SK-MEL-5 (cell line): ENCODE data around the gene NCK2.

DNA sequence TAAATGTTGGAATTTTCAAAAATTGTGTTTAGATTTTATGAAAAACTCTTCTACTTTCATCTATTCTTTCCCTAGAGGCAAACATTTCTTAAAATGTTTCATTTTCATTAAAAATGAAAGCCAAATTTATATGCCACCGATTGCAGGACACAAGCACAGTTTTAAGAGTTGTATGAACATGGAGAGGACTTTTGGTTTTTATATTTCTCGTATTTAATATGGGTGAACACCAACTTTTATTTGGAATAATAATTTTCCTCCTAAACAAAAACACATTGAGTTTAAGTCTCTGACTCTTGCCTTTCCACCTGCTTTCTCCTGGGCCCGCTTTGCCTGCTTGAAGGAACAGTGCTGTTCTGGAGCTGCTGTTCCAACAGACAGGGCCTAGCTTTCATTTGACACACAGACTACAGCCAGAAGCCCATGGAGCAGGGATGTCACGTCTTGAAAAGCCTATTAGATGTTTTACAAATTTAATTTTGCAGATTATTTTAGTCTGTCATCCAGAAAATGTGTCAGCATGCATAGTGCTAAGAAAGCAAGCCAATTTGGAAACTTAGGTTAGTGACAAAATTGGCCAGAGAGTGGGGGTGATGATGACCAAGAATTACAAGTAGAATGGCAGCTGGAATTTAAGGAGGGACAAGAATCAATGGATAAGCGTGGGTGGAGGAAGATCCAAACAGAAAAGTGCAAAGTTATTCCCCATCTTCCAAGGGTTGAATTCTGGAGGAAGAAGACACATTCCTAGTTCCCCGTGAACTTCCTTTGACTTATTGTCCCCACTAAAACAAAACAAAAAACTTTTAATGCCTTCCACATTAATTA, 7.9 kb upstream of the IL1RL2 start:
RAMPAGE:
- cytosol, long total RNA = no peak
- long total RNA = no peak
- nucleus, long total RNA = no peak

DNA sequence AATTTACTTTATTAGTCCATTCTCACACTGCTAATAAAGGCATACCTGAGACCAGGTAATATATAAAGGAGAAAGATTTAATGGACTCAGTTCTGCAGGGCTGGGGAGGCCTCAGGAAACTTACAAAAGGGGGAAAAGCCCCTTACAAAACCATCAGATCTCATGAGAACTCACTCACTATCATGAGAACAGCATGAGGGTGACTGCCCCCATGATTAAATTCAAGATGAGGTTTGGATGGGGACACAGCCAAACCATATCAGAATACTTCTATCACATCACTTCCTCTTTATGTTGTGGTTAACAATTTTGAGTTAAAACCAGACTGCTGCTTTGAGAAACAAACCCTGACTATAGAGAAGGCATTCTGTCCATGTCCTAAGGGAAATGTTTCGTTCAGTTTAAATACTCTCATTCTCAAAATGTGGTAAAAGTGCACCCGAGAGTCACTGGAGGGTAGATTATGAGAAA, 11.0 kb downstream of the IL18R1 start:
RAMPAGE:
- cytosol, long total RNA = no peak
- long total RNA = no peak
- nucleus, long total RNA = no peak

DNA sequence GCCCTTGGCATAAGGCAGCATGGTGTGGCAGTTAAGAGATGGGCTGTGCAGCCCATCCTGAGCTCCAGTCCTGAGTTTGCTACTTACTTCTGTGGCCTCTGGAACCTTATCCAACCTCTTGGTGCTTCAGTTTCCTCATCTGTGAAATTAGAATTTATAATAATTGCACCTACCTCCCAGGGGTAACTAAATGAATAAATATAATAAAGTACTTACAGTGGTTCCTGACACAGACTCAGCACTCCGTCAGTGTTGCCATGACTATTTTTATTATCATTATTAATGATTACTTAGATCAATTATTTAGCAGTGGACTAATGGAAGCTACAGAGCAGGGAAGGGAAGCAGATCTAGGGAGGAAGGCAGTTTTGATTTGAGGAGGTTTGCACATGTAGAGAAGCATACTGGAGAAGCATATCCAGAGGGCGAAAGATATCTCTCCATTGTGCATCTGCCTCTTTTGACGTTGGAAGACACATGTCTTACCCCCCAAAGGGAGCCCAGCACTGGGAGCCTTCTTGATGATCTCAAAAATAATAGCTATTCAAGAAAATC, 25.1 kb upstream of the IL18RAP start:
RAMPAGE:
- cytosol, long total RNA = no peak
- long total RNA = no peak
- nucleus, long total RNA = no peak

DNA sequence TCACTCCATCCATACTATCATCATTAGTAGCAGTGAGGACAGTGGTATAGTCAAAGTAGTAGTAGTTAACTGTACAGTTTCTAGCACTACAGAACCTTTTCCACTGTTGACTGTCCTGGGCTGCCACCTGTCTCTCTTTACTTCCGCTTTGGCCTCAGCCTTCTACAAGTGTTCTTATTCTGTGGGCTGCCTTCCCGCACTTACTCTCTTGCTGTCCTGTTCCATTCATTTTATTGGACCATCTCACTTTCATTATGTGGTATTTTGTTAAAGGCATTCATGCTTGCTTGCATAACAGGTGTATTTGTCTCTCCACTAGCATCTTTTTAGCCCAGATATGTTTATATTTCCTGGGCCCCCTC, 3.4 kb downstream of the SLC9A2 start:
RAMPAGE:
- cytosol, long total RNA = no peak
- long total RNA = no peak
- nucleus, long total RNA = no peak

DNA sequence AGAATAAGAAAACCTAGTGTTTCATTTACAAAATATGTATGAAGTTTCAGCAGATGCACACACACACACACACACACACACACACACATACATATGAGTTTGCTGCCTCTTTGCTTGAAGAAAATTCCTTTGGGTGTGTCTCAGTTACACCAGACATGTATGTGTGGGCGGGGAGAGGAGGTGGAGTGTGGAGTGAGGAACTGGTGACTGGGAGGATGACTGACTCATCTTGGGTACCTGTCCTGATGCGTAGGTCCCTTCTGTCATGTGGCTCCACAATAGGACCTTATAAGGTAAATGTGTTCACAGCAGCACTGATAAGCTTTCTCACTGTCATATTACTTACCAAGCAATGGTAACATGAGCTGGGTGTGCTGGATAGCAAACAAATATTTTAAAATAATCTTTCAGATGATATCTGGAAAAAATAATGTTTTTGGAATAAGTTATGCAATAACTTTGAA, 45.1 kb downstream of the SLC9A2 start:
RAMPAGE:
- cytosol, long total RNA = no peak
- long total RNA = no peak
- nucleus, long total RNA = no peak

RAMPAGE:
- cytosol, long total RNA = no peak
- long total RNA = no peak
- nucleus, long total RNA = no peak
Observed at GRCh38 chr2:102723914-102724223, 12.8 kb downstream of the MFSD9 start.

GRCh38 chr2:102735676-102736057, 1.0 kb downstream of the MFSD9 start:
RAMPAGE:
- cytosol, long total RNA = no peak
- long total RNA = no peak
- nucleus, long total RNA = no peak

DNA sequence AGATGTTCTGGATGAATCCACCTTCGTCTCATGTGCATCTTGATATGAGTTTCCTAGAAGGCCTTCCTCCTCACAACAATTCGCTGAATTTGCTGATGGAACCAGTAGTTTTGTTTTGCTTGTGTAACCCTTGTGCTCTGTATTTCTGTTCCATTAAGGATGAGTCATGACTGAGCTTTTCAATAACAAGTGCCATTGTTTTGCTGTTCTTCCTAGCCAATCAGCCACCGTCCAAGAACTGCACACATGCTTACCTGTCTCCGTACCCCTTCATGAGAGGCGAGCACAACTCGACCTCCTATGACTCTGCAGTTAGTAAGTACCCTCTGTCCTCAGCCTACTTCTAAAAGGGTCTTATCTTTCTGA, 2.3 kb downstream of the TMEM182 start:
RAMPAGE:
- cytosol, long total RNA = no peak
- long total RNA = no peak
- nucleus, long total RNA = no peak

GRCh38 chr2:104531956-104532227, 322.0 kb upstream of the POU3F3 start:
RAMPAGE:
- cytosol, long total RNA = no peak
- long total RNA = no peak
- nucleus, long total RNA = no peak

DNA sequence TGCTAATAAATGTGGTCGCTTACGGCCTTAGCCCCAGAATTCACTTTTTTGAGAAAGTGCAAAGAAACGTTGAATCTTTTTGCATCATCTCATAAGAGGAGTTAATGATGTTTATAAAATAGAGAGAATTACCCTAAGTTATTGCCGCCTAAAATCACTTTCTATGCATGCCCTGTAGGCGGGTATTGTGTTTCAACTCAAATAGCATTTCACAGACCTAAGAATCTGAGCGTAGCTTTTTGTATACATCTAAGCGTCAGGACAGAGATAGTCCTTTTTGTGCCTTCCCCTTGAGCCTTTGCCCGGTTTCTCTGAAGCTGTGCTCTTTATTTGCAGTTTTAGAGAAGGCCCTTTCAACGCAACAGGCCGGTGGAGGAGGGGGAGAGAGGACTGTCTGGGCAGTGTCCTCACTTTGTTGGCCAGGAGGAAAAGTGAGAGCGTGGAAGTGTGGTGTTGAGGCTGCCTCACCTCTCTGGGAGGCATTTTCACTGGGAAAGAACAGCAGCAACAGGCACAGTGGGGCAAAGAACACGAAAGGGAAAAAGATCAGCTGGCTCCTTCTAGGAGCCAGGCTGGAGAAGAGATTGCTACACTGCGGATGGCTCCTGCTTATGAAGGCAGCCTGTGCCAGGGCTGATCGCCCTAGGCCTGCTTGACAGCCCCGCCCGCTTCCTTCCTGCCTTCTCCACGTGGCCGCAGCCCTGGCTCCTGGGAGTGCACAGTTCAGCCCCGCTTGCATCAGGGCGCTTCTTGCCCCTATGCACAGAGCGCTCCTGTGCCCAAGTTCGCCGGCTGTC, 195.7 kb upstream of the POU3F3 start:
RAMPAGE:
- cytosol, long total RNA = no peak
- long total RNA = no peak
- nucleus, long total RNA = no peak

DNA sequence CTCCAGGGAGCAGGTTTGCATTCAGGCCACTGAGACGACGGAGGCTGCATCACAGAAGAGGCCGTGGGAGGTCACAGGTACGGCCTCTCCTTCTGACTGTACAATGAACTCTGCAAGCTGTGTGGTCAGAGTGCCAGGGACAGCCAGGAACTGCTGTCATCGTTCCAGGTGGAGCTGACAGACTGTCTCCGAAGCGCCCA, 149.2 kb upstream of the POU3F3 start:
RAMPAGE:
- cytosol, long total RNA = no peak
- long total RNA = no peak
- nucleus, long total RNA = no peak

DNA sequence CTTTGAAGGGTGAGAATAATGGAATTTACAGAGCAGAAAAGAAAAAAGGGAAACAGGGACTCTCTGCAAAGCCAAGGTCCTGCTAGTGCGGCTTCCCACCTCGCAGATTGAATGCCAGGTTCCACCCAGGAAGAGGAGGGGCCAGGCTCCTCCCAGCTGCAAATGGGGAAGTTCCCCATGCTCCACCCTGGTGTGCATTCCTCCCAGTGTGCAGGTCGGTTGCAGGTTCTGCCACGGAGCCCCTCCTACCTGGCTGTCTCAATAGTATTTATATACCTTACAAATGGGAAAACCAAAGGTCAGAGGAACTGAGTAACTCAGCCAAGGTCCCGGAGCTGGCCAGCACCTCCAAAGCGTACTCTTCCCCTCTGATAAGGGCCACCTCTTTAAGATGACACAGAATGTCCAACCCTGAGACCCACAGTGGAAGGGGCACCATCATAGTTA, 35.4 kb downstream of the POU3F3 start:
RAMPAGE:
- cytosol, long total RNA = no peak
- long total RNA = no peak
- nucleus, long total RNA = no peak

RAMPAGE:
- cytosol, long total RNA = no peak
- long total RNA = no peak
- nucleus, long total RNA = no peak
Observed at GRCh38 chr2:104901384-104901935, 47.5 kb downstream of the POU3F3 start.

RAMPAGE:
- cytosol, long total RNA = no peak
- long total RNA = no peak
- nucleus, long total RNA = no peak
Observed at GRCh38 chr2:104976549-104977315, 61.1 kb upstream of the MRPS9 start.

DNA sequence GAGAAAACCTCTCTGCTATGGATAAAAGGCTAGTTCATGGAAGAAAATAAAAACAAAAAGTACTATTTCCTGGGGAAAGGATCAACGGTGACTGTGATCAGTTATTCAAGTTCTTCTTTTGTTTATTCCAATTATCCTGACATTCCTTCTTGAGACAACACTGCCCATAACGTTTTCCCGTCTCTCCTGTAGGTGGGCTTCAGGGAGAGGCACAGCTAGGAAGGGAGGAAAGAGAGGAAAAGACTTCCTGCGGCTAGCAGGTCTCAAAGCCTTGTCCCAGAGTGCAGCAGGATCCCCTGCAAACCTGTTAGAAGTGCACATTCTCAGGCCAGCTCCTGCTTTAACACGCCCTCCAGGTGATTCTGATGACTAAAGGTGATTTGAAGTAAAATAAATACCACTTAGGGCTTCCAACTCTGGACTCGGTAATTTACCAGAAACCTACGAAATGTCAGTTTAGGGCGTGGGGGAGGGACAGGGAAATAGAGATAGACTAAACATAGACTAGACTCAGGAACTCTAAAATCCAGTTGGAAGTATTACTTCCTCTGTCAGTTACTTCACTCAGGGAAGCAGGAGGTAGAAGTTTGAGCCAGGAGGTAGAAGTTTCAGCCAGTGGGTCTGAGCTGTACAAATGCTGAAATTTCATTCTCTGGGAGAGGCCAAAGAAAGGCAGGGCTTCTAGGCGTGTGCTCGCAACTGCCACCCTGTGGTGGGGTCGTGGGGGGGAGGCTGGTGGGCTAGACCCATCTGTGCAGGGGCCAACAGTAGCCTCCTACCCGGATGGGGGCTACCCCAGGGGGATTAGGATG, 4.6 kb upstream of the FHL2 start:
RAMPAGE:
- cytosol, long total RNA = no peak
- long total RNA = no peak
- nucleus, long total RNA = no peak

DNA sequence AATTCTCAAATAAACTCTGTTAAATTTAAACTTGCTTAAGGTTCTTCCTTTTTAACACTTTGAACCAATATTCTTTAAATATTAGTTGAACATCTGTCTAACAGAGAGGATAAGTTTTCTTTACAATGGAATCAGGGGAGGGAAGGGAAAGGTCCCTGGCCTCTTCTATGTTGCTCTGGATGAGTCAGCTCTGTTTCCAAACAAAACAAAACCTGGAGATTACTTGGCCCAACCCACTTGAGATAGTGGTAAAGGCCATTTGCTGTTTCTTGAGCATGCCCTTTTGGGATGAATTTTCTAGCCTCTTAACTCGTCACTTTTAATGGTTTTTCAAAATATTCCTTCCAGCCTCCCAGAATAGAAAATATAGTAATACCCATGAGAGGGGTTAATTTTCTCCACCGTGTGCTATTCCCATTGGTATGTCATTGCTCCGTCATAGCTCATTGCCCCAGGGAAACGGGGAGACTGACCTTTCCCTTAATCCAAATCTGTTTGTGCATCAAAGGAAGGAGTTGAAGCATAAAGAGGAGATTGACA, 112.2 kb upstream of the FHL2 start:
RAMPAGE:
- cytosol, long total RNA = no peak
- long total RNA = no peak
- nucleus, long total RNA = no peak

DNA sequence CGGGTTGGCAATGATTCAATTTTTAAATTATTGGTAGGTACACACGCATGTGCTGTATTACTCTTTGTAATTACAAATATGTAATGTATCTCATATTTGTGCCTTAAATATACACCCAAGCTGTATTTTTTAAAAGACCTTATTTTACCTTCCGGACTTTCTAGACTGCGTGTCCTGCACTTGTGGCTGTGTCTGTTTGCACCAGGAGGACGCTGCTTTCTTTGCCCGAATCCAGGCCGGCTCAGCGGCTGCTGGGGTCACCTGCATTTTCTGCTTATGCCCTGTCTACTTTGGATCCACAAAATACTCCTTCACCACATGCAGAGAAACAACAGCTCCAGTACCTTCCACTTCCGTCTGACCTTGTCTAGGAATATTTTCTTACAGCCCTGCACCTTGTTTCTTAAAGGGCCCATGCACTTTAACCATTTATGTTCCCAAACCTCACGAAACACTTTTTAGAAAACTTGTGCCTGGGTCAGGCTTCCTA, 129.5 kb upstream of the NCK2 start:
RAMPAGE:
- cytosol, long total RNA = no peak
- long total RNA = no peak
- nucleus, long total RNA = no peak

DNA sequence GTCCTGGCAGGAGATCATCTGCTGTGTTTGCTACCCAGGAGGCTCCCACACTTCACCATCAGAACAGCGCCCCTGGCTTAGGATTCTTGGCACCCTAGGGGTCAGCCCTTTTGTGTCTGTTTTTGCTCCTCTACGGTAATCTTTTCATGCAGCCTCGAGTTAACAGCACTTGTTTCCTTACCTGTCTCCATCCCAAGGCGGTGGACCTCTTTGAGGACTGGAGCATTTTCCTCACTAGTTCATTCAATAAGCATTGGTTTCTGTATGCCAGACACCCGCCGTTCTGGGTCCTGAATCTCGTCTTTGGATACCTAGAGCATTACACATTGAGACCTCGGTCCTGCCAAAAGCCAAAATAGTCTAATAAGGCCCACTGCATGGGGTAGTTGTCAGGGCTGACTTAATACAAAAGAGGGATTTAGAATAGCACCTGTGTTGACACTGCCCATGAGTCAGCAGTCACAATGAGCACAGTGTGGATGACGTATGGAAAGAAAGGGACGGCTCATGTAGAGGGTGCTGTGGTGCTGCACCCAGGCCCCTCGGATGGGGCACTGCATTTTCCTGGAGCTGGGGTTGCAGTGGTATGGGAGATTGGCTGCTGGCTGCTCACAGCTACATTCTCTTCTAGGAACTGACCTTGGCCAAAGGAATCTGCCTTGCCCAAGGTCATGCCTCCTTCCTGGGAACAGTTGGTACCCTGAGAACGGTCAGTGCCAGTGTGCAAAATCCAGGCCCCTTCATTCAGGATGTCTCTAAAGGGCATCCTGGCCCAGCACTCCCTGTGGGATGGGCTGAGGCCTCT, 127.0 kb upstream of the NCK2 start:
RAMPAGE:
- cytosol, long total RNA = no peak
- long total RNA = no peak
- nucleus, long total RNA = no peak

GRCh38 chr2:105744601-105745199, at the start of gene NCK2:
Gene NCK2, plus strand, starts transcription at chr2:105744912.
RAMPAGE:
- cytosol, long total RNA = no peak
- long total RNA = no peak
- nucleus, long total RNA = no peak

DNA sequence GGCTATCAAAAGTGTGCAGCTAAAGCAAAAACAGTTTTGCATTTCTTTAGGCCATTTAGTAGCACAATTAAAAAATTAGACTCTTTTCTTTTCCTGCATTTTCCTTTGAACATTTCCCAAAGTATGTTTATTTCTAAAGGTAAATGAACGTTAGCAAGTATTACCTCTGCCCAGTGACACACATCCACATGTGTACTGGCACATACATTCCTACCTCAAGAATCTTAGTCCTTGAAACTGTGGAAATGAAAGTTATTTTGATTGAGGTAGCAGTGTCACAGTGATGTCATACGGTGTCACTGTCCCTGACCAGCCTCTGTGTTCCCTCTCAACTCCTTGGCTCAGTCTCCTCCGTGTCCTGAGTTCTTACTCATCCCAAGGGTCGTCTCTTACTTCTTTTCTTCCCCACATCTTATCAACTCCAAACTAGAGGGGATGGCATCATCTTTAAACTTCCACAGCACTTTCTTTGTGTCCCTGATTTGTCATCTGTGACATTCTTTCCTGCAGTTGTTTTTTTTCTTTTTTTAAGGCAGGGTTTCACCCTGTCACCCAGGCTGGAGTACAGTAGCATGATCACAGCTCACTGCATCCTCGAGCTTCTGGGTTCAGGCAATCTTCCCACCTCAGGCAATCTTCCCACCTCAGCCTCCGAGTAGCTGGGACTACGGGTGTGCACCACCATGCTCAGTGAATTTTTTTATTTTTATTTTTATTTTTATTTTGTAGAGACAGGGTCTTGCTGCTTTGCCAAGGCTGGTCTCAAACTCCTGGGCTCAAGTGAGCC, 3.4 kb downstream of the NCK2 start:
RAMPAGE:
- cytosol, long total RNA = no peak
- long total RNA = no peak
- nucleus, long total RNA = no peak